ENCODE measurements around the gene RTP5.

GRCh38 chr2:241126280-241127369 is 22.6 kb downstream of the PASK start:
CAGE:
- cytosol, long polyA minus RNA, result no peak
- cytosol, long polyA plus RNA, result no peak
- long polyA plus RNA, result no peak
- nucleus, long polyA minus RNA, result no peak
- nucleus, long polyA plus RNA, result no peak

DNA sequence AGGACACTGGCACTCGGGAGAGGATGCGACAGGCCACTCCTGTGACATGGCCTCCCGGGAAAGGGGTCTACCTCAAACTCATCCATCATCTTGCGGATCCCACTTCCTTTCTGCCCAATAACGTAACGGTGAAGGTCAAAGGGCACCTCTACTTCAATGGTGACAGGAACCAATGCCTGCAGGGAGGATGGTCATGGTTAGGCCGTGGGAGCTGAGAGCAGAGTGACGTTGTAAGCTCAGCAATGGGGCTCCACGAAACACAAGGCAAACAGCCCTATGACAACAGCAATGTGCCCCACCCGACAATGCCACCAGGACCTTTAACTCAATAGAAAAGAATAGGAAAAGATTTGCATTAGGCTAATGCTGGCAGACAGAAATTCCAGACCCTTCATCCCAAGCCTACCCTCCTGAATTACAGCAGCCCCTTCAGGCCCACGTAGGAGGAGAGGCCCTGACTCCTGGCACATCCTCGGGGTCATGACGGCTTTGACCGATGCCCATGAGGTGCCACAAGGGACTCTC is 47.0 kb downstream of the ANO7 start:
CAGE:
- cytosol, long polyA minus RNA, result no peak
- cytosol, long polyA plus RNA, result no peak
- long polyA plus RNA, result no peak
- nucleus, long polyA minus RNA, result no peak
- nucleus, long polyA plus RNA, result no peak

DNA sequence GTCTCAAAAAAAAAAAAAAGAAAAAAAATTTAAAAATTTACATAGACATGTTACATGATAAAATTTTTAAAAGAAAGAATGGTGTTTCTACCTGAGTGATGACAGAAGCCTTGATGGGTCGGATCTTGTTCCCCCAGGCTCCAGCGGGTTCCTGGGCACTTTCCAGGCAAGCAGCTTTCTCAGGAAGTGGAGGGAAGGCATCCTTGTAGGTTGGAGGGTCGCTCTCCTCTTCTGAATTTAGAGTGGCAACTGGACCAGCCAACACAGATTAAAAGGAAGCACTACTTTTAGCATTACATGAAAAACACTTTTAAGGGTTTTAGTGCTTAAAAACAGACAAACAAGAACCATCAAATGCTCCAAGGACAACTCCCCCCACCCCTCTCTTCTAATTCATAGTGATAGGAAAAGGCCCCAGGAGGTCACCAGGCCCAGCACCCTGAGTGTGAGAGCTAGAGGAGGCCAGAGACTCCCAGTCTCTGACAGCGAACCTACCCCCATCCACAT is 51.1 kb downstream of the HDLBP start:
CAGE:
- cytosol, long polyA minus RNA, result no peak
- cytosol, long polyA plus RNA, result no peak
- long polyA plus RNA, result no peak
- nucleus, long polyA minus RNA, result start-site peak on the minus strand centred at position 221 of the sequence, 243 bp wide, 71 reads
- nucleus, long polyA plus RNA, result no peak

DNA sequence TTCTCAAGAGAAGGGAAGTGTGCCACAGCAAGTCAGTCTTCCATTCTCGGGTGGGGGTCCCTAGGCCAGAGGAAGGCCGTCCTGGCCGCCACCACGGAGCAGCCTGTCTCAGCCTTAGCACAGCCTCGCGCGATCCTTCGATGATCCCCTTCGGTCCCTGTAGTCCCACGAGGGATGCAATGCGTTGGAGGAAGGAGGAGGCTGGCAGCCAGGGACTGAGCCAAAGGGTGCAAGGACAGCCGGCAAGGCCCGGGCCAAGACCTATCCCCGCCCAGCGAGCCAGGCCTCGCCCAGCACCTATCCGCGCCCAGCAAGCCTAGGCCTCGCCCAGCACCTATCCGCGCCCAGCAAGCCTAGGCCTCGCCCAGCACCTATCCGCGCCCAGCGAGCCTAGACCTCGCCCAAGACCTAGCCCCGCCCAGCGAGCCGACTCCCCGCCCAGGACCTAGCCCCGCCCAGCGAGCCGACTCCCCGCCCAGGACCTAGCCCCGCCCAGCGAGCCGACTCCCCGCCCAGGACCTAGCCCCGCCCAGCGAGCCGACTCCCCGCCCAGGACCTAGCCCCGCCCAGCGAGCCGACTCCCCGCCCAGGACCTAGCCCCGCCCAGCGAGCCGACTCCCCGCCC is 787 bp upstream of the FARP2 start:
CAGE:
- cytosol, long polyA minus RNA, result no peak
- cytosol, long polyA plus RNA, result no peak
- long polyA plus RNA, result no peak
- nucleus, long polyA minus RNA, result no peak
- nucleus, long polyA plus RNA, result no peak

CAGE:
- cytosol, long polyA minus RNA, result no peak
- cytosol, long polyA plus RNA, result no peak
- long polyA plus RNA, result no peak
- nucleus, long polyA minus RNA, result no peak
- nucleus, long polyA plus RNA, result no peak
These were observed 16.6 kb downstream of the FARP2 start for GRCh38 chr2:241372383-241373474.

GRCh38 chr2:241411939-241412580 is 56.0 kb downstream of the FARP2 start:
CAGE:
- cytosol, long polyA minus RNA, result no peak
- cytosol, long polyA plus RNA, result no peak
- long polyA plus RNA, result no peak
- nucleus, long polyA minus RNA, result no peak
- nucleus, long polyA plus RNA, result no peak

DNA sequence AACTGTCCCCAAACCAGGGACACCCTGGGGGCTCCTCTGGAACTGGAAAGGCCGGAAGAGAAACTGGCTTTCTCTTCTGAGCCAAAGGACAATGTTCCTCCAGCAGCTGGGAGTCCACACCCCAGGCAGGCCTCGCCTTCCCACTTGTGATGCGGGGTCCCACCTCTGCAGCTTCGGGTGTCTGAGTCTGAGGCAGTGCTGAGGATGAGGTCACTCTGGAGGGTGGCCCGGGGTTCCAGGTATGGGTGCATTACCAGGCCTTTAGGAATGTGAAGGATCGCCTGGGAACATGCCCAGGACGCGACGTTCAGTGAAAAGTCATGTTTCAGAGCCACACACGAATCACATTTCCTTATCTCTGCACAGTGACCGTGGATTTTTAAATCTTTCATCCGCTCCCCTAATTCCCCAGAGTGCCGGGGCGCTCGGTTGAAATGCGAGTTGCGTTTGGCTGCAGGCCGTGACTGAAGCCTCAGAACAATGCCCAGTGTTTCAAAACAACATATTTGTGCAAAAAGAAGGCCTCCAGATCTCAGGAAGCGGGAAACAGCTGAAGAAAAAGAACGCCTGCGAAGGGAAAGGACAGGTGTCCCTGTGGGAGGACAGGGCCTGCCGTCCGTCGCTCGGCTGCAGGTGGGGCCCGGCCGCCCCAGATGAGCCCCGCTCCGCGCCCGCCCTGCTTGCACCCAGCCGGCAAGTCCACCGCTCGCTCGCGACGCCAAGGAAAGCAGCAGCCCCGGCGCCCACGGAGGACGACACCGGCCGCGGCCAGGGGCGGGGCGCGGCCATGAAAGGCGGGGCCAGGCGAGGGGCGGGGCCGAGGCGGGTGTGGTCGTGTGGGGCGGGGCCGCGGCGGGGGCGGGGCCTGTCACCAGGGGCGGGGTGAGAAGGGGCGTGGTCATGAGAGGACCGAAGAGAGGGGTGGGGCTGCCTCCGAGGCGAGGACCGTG is 17.9 kb upstream of the BOK start:
CAGE:
- cytosol, long polyA minus RNA, result no peak
- cytosol, long polyA plus RNA, result no peak
- long polyA plus RNA, result no peak
- nucleus, long polyA minus RNA, result no peak
- nucleus, long polyA plus RNA, result no peak

CAGE:
- cytosol, long polyA minus RNA, result no peak
- cytosol, long polyA plus RNA, result no peak
- long polyA plus RNA, result no peak
- nucleus, long polyA minus RNA, result no peak
- nucleus, long polyA plus RNA, result no peak
These were observed 16.4 kb upstream of the BOK start for GRCh38 chr2:241542269-241542508.

DNA sequence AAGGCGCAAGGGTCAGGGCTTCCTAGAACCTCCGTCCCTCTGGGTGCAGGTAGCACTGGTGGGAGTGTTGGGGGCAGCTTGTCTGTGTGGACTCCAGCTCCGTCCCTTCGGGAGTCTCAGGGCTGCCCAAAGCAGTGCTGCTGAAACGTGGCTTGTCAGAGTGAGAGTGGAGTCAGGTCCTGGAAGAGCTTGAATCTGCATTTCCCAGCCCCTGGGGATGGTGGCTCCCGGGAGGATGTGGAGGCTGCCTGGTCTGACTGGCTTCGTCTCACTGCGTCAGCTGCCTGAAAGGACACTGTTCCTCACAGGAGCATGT is 23.4 kb downstream of the ATG4B start:
CAGE:
- cytosol, long polyA minus RNA, result no peak
- cytosol, long polyA plus RNA, result no peak
- long polyA plus RNA, result no peak
- nucleus, long polyA minus RNA, result no peak
- nucleus, long polyA plus RNA, result no peak

CAGE:
- cytosol, long polyA minus RNA, result no peak
- cytosol, long polyA plus RNA, result no peak
- long polyA plus RNA, result no peak
- nucleus, long polyA minus RNA, result no peak
- nucleus, long polyA plus RNA, result no peak
These were observed 176 bp upstream of the D2HGDH start for GRCh38 chr2:241734372-241734535.

DNA sequence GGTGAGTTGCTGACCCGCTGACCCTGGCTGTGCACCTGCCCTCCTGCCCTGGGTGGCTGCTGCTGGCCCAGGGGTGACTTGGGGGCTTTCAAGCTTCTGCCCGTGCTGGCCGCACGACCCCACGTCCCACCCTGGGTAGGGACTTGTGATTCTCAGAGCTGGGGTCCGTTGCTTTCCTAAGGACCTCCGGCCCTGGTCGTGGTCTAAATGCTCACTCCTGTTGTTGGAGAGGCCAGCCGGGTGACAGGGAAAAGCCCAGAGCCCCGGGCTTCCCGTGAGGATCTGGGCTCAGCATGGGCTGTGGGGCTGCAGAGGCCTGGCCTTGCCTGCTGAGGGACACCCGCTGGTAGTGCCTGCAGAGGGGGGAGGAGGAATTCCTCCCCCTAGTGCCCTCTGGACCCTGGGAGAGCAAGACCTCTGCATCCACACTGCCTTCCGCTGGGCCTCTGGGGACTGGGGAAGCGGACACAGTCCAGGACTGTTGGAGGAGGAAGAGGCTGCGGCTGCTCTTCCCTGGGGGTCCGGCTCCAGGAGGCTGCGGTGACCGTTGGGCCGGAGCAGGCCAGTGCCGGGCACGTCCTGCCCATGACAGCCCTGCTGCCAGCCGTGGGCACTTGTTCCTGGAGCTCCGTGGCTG is 6.2 kb upstream of the GAL3ST2 start:
CAGE:
- cytosol, long polyA minus RNA, result no peak
- cytosol, long polyA plus RNA, result no peak
- long polyA plus RNA, result no peak
- nucleus, long polyA minus RNA, result no peak
- nucleus, long polyA plus RNA, result no peak

DNA sequence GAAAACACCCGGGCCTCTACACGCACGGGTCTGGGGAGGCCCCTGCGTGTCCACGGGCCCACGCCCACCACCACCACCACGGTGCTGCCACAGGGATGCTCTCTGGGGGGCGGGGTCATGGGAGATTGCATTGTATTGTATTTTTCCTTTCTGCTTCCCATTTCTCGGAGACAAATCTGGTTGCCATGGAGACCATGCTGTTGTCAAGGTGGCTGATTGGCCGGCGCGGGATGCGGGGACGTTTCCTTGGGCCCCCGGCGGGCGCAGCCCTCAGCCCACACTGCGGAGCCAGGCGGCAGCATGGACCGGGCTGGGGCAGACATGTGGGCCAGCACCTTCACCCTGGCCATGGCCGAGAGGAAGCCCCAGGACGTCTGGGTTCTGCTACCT is at the start of gene RTP5:
Gene RTP5 (plus strand): TSS at position 273 of the 390 bp plus-strand sequence.
CAGE:
- cytosol, long polyA minus RNA, result no peak
- cytosol, long polyA plus RNA, result no peak
- long polyA plus RNA, result no peak
- nucleus, long polyA minus RNA, result no peak
- nucleus, long polyA plus RNA, result no peak

DNA sequence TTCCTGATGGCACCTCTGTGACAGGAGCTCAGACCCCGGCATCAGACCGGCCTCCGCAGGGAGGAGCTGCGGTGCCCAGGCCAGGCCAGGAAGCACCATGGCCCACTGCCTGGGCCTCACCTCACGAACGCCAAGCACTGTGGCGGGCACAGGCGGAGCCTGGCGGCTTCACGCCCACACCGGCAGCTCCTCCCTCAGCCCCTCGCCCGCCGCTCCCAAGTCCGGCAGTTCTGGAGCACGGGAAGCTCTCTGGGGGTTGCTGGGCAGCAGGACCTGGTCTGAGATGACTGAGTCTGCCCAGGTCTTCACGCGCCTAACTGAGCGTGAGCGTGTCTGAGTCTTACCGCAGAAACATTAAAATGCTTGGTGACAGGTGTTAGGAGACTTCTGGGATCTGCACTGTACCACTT is 8.9 kb downstream of the FAM240C start:
CAGE:
- cytosol, long polyA minus RNA, result no peak
- cytosol, long polyA plus RNA, result no peak
- long polyA plus RNA, result no peak
- nucleus, long polyA minus RNA, result no peak
- nucleus, long polyA plus RNA, result no peak

DNA sequence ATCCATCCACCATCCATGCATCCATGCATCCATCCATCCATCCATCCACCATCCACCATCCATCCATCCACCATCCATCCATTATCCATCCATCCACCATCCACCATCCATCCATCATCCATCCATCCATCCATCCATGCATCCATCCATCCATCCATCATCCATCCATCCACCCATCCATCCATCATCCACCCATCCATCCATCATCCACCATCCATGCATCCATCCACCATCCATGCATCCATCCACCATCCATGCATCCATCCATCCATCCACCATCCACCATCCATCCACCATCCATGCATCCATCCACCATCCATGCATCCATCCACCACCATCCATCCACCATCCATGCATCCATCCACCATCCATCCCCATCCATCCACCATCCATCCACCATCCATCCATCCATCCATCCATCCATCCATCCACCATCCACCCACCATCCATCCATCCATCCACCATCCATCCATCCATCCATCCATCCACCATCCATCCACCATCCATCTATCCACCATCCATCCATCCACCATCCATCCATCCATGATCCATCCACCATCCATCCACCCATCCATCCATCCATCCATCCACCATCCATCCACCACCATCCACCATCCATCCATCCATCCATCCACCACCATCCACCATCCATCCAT is 89.8 kb upstream of the FAM240C start:
CAGE:
- cytosol, long polyA minus RNA, result no peak
- cytosol, long polyA plus RNA, result no peak
- long polyA plus RNA, result no peak
- nucleus, long polyA minus RNA, result no peak
- nucleus, long polyA plus RNA, result no peak